Bile duct (tissue), 1 donor: Measurements from ENCODE around the gene PGAP6.

DNA sequence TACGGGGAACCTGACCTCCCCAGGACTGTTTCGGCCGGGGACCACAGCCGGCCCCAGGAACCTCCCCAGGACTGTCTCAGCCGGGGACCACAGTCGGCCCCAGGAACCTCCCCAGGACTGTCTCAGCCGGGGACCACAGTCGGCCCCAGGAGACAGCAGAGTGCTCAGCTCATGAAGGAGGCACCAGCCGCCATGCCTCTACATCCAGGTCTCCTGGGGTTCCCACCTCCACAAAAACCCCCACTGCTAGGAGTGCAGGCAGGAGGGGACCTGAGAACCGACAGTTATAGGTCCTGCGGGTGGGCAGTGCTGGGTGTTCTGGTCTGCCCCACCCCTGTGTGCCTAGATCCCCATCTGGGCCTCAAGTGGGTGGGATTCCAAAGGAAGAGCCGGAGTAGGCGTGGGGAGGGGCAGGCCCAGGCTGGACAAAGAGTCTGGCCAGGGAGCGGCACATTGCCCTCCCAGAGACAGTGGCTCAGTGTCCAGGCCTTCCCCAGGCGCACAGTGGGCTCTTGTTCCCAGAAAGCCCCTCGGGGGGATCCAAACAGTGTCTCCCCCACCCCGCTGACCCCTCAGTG lies 4.4 kb downstream of the RHBDF1 start:
- PRO-cap, result unidirectional peak, minus-strand start at position 320 of the sequence

DNA sequence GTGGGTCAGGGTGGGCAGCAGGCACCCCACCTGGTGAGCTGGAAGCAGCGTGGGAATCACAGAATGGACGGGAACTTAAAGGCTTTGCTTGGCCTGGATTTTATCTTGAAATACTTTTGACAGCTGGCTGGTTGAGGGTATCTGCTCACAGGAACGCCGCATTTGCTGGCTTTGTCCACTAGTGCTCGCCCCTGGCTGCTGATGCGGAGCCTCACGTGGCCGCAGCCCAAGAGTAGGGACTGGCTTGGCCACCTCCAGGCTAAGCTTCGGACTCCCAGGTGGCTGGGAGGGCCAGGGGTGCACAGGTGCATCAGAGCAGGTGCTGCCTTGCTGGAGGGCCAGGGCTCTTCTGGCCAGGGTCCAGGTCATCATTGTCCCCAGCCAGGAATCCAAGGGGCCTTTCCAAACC lies 6.2 kb downstream of the MPG start:
- PRO-cap, result no peak

GRCh38 chr16:92933-93542 lies 15.0 kb downstream of the MPG start:
- PRO-cap, result no peak

- PRO-cap, result no peak
These were observed 5.7 kb downstream of the HBQ1 start for GRCh38 chr16:185942-186307.

- PRO-cap, result no peak
These were observed 7.3 kb downstream of the RGS11 start for GRCh38 chr16:268093-269192.

GRCh38 chr16:296945-297502 lies 14.1 kb downstream of the PDIA2 start:
- PRO-cap, result no peak

DNA sequence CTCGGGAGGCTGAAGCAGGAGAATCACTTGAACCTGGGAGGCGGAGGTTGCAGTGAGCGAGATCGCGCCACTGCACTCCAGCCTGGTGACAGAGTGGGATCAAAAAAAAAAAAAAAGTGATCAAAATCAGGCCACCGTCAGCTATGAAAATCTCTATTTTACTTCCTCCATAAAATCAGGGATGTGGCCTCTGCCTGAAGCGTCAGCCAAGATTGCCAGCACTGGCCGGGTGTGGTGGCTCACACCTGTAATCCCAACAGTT lies 26.0 kb downstream of the AXIN1 start:
- PRO-cap, result no peak

- PRO-cap, result bidirectional peak, plus-strand start at chr16:382105, minus-strand start at chr16:381978; unidirectional peak, plus-strand start at chr16:382465
These were observed at the start of gene PGAP6 for GRCh38 chr16:381782-382650. TSS of gene PGAP6 (minus strand) at chr16:381978.

DNA sequence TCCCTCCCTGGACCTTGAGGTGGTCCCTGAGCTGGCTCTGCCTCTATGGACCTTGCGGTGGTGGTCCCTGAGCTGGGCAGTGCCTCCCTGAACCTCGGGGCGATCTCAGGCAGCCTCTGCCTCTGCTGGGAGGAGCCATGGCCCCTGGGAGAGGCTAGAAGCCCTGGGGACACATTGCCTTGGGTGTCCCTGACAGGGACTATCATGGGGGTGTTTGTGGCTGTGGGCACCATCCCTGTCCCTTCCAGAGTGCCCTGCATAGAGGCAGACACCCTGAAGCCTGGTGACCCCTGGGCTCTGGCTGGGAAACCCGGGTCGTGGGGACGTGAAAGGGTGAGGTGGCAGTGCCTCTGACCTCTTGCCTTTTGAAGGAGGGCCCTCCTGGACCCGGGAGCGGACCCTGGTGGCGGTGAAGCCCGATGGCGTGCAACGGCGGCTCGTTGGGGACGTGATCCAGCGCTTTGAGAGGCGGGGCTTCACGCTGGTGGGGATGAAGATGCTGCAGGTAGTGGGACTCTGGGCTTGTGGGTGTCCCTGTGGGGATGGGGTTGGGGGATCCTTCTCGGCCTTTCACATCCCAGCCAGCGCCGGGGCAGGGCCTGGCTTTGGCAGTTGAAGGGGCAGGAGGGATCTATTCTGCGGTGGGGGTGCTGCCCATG lies 1.7 kb downstream of the NME4 start:
- PRO-cap, result no peak

DNA sequence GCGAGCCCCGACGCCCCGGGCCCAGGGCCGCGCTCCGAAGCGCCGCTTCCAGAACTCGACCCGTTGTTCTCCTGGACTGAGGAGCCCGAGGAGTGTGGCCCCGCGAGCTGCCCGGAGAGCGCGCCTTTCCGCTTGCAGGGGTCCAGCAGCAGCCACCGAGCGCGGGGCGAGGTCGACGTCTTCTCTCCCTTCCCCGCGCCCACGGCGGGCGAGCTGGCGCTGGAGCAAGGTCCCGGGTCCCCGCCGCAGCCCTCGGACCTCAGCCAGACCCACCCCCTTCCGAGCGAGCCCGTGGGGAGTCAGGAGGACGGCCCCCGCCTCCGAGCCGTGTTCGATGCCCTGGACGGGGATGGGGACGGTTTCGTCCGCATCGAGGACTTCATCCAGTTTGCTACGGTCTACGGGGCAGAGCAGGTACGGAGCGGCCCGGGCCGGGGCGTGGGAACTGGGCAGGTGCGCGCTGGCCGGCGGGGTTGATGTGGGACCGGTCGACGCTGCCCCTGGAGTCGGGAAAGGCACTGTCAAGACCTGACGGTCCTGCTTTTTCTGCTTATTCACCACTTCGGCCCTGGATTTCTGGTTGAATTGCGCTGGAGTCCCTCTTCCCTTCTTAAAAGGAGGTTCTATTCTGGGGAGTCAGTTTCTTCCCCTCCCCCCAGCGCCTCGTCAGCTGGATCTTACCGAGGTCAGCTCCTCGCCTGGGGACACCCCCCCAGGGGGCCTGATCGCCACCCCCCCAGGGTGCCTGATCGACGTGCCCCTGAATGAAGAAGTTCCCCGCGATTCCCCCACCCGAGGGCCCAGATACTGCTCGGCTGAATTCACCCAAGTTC lies 1.1 kb downstream of the RAB11FIP3 start:
- PRO-cap, result no peak

- PRO-cap, result no peak
These were observed 25.4 kb downstream of the RAB11FIP3 start for GRCh38 chr16:450764-451250.

GRCh38 chr16:505296-505872 lies 22.1 kb upstream of the CAPN15 start:
- PRO-cap, result no peak

DNA sequence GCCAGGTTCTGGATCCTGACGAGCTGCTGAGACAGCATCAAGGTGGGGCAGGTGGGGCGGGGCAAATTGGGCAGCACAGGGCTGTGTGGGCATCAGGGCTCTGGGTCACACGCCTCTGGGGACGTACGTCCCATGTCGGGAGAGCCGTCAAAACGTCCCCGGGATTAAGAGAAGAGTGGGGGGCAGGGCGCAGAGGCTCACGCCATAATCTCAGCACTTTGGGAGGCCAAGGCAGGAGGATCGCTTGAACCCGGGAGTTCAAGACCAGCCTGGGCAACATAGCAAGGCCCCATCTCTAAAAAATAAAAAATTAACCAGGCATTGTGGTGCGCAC lies 4.9 kb upstream of the CAPN15 start:
- PRO-cap, result no peak

DNA sequence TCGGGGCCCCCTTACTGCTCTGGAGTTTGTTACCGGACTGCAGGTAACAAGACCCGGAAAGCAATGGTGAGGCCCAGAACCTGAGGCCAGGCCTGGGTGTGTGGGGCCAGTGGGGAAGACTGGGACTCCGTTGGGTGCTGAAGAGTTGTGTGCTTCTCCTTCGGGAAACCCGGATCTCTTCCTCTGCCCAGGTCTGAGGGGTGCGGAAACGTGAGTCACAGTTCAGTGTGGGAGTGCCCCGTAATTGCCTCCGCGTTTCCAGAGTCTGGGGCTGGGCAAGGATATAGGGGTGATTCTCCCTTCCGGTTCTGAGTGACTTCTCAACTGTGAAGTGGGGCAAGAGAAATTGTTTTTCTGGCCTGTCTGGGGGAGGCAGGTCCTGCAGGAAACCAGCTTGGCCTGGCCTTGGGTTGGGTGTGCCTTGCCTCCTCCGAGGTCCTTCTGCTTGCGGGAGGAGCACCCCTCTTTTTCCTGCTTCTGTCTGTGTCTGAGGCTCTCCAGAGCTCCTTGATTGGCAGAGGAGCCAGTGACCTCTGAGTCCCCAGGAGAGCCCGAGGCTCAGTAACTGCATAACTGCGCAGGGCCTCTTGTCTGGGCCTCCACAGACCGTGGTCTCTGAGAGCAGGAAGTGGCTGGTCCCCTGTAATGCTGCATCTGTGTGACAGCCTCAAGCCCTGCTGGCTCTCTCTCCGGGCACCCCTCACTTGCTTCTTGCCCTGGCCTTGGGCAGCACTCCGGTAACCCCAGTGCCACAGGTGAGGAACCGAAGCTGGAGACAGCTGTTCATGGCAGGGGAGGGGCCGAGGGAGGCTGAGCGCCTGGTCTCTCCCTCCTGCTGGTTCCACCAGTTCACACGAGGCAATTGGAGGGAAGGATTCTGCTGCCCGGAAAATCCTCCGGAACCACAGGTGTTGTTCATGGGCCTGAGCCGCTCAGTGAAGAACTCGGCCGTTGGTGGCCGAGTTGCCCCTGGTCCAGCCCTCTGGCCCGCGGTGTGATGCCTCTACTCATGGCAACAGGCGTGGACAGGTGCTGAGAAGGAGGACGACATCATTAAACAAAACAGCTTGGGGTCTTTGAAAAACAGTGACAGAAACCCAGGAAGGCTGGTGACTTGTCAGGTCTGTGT lies 1.5 kb downstream of the CAPN15 start:
- PRO-cap, result bidirectional peak, plus-strand start at position 261 of the sequence, minus-strand start at position 185 of the sequence; unidirectional peak, minus-strand start at position 617 of the sequence

- PRO-cap, result no peak
These were observed 10.6 kb downstream of the CAPN15 start for GRCh38 chr16:537742-538818.

- PRO-cap, result no peak
These were observed 15.8 kb downstream of the CAPN15 start for GRCh38 chr16:543288-543792.

- PRO-cap, result no peak
These were observed 2.7 kb upstream of the WDR24 start for GRCh38 chr16:692866-693253.

DNA sequence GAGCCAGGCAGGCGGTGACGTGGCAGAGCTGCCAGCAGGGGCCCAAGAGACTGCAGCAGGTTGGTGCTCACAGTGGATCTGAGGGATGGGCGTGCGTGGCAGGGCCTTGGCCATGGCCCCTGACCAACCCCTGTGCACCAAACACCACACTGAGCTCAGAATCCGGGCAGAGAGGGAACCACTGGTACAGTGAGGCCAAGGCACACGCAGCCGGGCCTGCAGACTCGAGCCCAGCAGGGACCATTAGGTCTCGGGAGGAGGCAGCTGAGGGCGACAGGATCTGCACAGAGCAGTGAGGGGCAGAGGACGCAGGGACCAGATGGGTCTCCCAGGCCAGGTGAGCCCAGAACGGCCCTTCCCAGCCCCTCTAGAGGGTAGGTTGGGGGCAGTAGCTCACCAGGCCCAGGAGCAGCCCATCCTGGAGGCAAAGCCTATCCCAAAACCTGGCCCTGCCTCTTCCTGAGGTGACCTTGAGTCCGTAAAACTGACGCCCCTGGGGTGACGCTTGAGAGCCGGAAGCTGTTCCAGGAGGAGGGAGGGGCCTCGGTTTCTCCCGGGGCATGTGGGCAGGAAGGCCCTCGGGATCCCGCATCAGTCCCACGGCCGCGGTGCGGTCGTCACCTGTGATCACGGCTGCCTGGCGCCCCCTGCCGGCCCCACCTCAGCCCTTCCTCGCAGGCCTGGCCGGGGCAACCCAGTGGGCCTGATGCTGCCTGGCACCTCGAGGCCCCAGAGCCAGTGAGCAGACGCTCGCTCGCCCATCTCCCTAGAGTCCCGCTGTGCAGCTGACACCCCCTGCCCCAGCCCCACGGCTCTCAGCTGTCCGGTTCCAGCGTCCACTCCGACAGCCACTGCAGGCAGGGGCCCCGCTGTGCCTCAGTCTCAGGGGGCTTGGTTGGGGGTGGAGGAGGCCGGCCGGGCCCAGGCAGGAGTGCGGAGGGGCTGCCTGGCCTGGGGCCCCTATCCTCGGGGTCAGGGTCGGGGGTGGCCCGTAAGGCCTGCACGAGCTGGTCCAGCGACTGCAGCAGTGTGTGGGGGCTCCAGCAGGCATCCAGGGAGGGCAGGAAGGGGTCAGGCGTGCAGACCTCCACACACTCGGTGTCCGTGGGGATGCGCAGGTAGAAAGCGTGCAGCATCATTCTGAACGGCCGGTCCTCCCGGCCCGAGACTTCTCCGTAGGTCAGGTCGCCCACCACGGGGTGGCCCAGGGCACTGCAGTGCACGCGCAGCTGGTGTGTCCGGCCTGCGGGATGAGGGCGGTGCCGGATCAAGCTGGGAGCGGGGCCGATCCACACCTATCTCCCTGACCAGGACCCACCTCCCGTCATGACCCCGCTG lies 2.6 kb downstream of the RPUSD1 start:
- PRO-cap, result no peak

DNA sequence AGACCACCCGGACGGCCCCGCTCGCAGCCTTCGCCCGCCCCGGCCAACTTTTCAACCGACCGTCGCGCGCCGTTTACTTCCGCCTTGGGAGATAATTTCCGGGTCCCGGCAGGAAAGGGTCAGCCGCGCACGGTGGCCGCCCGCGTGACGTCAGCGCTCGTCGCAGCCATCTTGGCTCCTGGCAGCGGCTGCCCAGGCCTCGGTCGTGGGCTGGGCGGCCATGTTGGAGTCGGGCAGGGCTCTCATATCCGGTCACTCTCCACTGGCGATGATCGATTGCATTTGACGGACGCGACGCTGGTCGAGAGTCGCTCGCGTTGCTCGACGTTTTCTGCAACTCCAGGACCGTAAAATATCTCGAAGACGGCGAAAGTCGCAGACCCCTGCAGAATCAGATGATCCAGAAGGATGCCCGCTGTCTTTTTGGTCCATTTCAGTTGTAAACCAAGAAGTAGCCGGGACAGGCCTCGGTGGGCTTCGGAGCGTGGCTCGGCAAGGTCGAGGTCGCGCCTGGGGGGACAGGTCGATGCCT lies 7.2 kb upstream of the GNG13 start:
- PRO-cap, result bidirectional peak, plus-strand start at position 275 of the sequence, minus-strand start at position 86 of the sequence

DNA sequence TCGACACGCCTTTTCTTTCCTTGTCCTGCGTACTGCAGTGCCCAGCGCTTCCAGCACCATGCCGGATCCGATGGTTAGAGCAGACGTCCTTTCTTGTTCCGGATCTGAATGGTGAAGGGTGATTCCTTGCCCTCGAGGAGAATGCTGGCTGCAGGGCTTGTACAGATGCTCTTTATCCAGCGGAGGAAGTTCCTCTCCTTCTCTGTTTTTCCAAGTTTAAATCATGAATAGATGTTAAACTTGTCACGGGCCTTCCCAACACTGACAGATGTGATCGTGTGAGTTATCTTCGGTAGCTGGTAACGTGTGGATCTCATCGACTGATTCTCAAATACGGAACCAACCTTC lies 61.2 kb upstream of the GNG13 start:
- PRO-cap, result no peak